Neural crest cell (in vitro differentiated cells): ENCODE measurements around the gene NKX2-1.

DNA sequence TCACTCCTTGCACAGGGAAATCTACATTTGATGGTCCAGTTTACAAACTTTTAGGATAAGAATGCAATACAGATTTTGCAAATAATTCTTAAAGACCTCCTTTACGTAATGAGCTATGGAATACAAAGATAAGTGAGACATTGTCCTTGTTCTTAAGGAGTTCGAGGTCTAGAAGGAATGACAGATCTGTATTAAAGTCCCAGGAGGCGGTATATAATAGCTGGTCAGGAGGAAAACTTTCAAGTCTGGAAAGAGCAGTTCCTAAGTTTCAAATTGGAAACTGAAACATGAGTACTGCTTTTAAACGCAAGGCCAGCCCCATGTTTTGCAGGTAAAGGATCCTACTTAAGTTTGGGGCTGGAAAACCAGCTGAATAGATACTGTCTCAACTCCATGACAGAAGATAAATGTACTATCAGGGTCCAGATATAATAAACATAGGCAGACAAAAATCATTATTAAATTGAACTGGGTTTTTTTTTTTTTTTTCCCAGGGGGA is 68.8 kb upstream of the EGLN3 start:
- PRO-cap, result no peak

DNA sequence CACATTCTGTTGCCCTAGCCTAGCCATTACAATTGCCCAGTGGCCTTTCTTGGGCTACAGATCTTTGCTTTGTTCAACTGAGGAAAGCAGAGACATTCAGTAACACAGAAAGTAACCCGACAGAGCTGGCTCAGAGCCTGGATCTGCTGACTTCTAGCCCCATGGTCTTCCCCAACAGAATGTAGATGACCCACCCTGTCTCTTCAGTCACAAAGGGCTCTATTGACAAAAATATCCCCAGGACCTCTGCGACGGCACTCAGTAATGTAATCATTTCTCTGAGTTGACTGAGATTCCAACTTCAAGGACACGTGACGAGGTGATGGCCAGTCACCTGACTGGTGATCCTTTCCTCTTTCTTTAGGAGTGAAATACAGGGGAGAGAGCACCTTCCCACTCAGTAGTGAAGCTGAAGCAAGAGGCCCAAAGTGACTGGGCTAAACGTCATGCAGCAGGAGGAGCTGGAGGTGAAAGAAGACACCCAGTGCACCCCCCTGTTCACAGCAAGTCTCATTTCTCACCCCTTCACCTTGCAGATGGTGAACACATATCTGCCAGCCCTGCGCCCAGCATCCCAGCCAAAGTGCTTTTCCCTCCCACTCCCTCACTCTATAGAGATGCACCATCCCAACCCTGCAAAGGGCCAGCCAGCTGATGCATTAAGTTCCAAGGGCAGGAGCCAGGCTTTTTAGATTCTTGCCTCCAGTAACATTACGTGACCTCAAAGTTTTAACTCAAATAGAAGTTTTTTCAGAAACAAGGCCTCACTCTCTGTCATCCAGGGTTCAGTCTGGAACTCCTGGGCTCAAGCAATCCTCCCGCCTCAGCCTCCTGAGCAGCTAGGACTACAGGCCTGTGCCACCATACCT is 179.2 kb upstream of the EGLN3 start:
- PRO-cap, result no peak

DNA sequence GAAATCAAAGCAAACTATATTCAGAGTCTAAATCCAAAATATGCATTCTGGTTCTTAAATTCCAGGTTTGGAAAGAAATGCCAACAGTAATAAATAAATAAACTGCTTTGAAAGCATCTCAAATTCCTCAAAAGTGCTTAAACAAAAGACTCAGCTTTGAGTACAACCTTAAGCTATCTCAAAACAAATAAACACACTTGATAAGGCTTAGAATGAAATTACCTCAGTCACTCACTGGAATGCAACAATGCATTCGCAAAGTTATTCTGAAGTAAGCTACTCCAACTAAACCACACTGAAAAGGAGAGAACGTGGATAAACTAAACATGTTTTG is 1.3 kb downstream of the SPTSSA start:
- PRO-cap, result no peak

DNA sequence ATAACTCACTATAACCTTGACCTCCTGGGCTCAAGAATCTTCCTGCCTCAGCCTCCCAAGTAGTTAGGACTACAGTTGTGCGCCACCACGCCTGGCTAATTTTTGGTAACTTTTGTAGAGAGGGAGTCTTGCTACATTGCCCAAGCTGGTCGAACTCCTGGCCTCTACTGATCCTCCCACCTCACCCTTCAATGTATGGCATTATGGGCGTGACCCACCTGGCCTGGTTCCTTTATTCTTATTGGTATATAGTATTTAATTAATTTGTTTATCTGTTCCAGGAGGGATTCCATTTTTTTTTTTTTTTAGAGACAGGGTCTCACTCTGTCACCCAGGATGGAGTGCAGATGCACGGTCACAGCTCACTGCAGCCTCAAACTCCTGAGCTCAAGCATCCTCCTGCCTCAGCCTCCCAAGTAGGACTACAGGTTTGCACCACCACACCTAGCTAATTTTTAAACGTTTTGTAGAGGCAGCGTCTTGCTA is 40.9 kb upstream of the EAPP start:
- PRO-cap, result no peak

GRCh38 chr14:34700072-34700682 is 14.2 kb downstream of the CFL2 start:
- PRO-cap, result no peak

DNA sequence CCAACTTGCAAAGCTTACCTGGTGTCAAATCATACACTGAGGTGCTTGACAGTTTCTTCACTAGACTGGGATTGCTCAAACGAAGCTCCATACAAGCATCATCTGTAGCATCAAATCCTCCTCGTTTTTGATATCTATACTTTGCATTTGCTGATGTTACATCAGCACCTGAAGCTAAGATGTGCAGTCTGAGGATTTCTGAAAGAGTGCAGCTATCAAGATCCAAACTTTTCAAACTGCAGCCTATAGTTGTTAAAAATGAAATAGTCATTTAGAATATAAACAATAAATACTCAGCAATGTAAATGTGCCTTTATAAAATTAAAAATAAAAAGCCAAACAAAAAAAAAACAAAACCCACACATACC is 71.3 kb upstream of the CFL2 start:
- PRO-cap, result no peak

DNA sequence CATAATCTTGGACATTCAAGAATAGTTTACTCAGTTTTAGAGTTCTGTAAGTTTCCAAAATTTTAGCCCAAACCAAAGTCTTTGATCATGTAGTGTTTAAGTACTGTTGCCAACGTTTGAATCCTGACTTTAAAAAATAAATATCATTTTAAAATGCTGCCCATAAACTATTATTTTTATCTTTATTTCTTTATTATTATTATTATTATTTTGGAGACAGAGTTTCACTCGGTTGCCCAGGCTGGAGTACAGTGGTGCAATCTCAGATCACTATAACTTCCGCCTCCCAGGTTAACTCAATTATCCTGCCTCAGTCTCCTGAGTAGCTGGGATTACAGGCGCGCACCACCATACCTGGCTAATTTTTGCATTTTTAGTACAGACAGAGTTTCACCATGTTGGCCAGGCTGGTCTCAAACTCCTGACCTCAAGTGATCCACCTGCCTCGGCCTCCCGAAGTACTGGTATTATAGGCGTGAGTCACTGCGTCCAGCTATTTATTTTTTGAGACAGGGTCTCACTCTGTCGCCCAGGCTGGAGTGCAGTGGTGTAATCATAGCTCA is 6.4 kb downstream of the PSMA6 start:
- PRO-cap, result no peak

GRCh38 chr14:35353349-35353718 is 51.2 kb downstream of the NFKBIA start:
- PRO-cap, result no peak

DNA sequence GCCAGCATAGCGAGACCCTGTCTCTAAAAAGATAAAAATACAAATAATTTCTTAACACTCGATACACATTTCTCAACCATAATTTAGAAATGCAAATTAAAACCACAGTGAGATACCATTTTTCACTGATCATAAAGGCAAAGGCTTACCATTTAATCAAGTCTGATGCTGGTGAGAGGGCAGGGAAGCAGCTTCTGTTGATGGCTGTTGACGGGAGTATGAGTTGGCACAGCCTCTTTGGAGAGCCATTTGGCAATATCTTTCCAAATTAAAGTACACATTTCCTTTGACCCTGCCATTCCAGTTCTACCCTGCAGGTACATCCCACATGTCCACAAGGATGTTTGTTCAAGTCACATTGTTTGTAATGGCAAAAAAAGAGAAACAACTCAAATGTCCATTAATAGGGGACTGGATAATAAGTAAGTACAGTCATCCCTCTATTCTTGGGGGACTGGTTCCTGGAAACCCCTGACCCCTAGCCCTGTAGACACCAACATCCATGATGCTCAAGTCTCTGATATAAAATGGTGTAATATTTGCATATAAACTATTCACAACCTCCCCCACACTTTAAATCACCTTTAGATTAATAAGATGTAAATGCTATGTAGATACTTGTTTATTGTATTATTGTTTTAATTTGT is 50.7 kb downstream of the NFKBIA start:
- PRO-cap, result no peak

DNA sequence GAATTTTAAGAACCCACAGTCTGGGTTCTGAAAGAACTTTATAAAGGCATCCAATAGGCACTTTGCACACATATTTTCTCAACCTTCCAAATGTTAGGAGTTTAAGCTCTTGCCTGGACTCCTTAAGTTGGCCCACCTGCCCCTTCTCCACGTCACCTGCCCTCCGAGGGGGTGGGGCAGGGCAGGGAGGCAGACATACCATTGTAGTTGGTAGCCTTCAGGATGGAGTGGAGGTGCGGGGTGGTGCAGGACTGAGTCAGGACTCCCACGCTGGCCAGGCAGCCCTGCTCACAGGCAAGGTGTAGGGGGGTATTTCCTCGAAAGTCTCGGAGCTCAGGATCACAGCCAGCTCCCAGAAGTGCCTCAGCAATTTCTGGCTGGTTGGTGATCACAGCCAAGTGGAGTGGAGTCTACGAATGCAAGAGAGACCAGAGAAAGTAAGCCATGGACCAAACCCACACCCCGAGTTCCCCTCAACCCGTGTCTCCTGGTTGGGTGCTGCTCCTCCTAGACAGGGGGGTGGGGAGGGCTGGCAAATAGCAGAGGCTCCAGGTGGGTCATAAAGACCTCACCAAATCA is 1.5 kb downstream of the NFKBIA start:
- PRO-cap, result no peak

DNA sequence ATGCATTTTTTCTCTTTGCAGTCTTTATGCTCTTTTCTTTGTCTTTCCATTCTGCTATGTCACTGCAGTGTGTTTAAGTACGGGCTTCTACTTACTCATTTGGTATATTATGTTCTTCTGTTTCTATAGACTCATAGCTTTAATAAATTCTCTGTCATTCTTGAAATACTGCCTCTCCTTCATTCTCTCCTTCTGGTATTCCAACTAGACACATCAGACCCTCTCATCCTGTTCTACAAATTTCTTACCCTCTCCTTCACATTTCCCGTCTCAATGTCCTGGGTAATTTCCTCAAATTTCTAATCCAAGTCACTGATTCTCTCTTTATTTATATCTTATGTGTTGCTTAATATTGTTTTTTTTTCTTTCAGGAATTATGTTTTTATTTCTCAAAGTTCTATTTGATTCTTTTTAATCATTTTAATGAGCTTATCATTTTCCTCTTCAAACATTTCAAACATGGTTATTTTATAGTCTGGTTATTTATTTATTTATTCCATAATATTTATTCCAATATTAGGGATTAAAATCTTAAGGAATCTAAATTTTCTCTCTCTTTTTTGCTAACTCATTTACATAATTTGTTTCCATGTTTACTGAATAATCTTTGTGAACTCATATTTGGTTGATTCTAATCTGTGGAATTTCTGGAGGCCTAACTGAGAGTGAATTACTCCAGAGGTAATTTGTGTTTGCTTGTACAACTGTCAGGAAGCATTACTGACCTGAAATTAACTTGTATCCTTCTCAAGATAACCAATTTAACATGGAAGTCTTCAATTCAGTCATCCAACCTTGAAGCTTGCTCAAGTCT is 93.9 kb downstream of the RALGAPA1 start:
- PRO-cap, result no peak

- PRO-cap, result bidirectional peak, plus-strand start at chr14:35826887, minus-strand start at chr14:35826709
Observed at GRCh38 chr14:35826641-35827310, 638 bp downstream of the BRMS1L start.

- PRO-cap, result no peak
Observed at GRCh38 chr14:36067511-36068218, 241.5 kb downstream of the BRMS1L start.

GRCh38 chr14:36505214-36505842 is 14.7 kb downstream of the NKX2-1 start:
- PRO-cap, result no peak

DNA sequence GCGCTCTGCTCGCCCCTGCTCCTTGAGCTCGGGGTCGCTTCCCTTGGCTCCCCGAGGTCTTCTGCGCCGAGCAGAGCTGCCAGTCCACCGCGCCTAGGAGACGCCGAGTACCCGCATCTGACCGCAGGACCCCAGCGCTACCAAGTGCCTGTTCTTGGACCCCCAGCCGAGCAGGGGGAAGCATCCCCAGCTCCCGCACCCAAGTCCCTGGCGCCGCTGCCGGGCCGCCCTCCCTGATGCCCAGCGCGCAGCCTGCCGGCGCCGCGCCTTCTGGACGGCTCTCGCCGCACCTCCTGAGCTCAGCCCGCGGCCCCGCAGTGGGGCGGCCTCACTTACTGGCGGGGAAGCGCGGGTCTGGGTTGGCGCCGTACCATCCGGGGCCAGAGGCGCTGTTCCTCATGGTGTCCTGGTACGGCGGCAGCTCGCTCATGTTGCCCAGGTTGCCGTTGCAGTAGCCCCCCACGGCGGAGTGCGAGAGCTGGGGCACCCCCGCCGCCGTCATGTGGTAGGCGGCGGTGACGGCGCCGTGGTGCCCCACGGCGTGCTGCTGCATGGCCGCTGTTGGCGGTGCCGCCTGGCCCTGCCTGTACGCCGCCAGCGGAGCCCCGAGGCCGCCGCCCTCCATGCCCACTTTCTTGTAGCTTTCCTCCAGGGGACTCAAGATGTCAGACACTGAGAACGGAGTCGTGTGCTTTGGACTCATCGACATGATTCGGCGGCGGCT is 1.2 kb downstream of the NKX2-1 start:
- PRO-cap, result no peak

DNA sequence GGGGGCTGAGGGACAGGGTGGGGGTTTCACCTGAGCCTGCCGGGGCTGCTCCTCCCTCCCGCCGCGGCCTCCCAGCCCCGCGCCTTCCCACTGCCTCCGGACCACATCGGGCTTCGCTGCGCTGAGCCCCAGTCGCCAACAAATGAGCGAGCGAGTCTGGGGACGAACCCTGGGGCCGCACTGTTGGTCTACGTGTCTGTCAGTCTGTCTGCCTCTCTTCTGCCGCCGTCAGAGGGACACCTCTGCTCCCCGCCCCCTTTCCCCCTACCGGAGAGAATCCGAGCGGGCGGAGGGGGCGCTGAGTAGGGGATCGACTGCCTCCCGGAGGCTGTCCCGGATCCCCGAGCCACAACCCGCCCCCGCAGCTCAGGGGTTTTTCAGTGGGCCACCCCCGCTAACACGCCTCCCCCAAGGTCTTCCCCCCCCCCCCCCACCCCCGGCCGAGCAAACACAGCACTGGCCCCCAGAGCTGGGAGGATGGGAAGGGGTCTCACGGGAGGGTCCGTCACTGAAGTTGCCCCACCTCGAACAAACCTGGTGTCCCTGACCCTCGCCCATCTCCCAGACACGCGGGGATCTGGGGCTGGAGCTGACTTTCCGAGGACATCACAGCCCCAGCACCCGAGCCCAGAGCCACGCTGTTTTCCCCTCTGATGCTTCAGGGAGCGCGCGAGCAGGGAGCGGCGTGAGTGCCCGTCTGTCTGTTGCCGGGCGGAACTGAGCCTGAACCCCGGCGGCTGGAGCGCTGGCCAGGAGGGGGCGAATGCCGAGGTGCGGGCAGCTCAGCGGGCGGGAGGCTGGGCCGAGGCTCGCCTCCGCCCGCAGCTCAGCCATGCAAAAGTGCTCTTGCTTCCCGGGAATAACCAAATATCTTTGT is at the start of gene NKX2-1:
Gene NKX2-1, minus strand, starts transcription at position 210 of the 877 bp plus-strand sequence.
- PRO-cap, result no peak

GRCh38 chr14:36661188-36661533 is 499 bp upstream of the PAX9 start:
- PRO-cap, result no peak

DNA sequence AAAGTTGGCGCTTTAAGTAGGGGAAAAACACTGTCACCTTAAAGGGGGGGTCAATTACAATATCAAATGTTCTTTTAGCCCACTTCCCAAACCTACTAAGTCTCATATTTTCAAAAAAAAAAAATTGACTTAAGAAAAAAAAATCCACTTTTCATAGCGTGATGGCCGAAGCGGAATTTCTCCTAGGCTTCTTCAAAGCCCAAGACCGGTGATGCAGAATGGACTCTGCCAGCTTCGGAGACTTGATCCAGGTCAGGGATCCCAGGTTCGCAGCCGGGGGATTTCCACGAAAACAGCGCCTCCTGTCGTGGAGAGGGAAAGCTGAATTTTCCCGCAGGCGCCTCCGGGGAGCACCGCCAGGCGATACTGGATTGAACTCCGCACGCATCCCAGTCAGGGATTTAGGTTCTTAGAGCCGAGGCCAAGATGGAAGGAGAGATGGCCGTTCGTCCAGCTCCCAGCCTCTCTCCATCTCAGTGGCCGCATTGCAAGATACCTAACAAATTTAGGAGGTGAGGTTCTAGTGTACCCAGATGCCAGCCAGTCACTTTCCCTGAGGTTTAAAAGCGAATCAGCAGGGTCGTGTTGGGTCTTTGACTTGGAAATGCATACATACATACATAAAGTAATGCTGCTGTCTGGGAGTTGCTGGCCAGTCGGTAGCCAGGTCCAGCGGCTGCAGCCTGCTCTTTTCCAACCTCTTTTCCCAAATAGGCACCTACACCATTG is 2.2 kb downstream of the TTC6 start:
- PRO-cap, result no peak

DNA sequence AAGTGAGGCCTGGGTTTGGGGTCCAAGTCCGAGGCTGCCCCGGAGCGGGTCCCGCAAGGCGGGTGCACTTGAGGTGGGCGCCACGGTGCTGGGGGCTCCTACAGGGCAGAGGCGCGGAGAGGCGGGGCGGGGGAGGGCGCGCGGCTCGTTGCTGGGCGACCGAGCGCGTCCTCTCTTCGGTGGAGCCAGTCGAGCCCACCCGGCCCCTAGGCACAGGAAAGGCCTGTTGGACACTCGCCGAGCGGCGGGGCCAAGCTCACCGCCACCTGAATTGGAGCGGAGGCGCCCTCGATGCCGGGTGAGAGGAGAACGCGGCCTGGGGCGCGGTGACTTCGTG is 15.6 kb downstream of the TTC6 start:
- PRO-cap, result no peak

- PRO-cap, result no peak
Observed at GRCh38 chr14:38194591-38195079, 13.1 kb upstream of the SSTR1 start.